ENCODE results near the genes VGLL4 and RAF1.

DNA sequence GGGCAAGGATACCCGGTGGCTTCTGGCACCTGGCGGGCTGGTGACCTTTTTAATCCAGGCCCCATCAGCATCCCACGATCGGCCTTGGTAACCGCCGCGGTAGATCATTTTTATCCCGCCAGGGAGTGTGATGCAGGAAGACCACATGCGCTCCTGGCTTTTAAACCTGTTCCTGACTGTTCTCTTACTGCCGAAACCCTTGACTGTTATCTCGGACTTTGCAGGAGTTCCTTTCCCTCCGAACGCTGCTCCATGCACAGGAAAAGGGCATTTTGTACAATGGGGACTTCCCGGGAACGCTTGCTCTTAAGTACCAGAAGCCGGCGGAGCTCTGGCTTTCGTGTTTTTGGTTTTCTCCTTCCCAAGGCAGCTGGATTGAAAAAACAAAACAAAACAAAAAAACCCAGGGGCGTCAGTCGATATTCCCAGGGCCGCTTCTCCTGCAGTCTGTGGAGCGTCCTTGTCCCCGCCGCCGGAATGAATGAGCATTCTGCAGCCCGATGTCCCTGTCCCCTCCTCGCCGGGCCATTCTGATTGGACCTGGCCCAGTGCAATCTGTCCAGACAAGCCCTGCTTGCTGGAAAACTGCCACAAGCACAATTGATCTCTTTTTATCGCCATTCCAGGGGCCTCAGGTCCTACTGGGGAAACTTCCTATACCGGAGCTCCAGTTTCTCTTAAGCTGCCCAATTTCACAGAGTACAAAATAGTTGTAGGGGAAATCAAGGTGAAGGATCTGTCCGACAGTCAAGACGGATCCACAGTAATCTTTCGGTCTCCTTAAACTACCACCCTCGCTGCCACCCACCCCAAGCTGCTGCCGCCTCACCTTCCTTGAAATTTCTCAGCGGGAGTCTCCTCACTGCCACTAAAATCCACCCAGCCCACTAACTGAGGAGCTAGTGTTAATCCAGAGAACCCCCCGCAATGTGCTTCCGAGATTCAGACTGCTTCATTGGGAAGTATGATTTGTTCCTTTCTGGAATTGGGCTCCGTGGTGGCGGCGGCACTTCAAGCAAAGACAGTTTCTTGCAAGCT, 44.9 kb downstream of the SLC6A1 start:
- PRO-cap = no peak

GRCh38 chr3:11454006-11454688, 181.9 kb downstream of the ATG7 start:
- PRO-cap = no peak

GRCh38 chr3:11549467-11550161, 94.1 kb downstream of the VGLL4 start:
- PRO-cap = no peak

DNA sequence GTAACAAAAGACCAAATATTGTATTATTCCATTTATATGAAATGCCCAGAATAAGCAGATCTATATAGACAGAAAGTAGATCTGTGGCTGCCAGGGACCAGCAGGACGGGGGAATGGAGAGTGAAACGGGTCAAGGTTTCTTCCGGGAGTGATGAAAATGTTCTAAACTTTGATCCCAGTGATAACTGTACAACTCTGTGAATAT, 18.0 kb downstream of the VGLL4 start:
- PRO-cap = no peak

GRCh38 chr3:11643218-11644351, at the start of gene VGLL4:
TSS of gene VGLL4 (minus strand) at chr3:11643915.
- PRO-cap = bidirectional peak, plus-strand start at chr3:11643374, minus-strand start at chr3:11643053; unidirectional peak, minus-strand start at chr3:11643645; bidirectional peak, plus-strand start at chr3:11644052, minus-strand start at chr3:11643915

GRCh38 chr3:12239431-12239630, 49.5 kb upstream of the PPARG start:
- PRO-cap = no peak

DNA sequence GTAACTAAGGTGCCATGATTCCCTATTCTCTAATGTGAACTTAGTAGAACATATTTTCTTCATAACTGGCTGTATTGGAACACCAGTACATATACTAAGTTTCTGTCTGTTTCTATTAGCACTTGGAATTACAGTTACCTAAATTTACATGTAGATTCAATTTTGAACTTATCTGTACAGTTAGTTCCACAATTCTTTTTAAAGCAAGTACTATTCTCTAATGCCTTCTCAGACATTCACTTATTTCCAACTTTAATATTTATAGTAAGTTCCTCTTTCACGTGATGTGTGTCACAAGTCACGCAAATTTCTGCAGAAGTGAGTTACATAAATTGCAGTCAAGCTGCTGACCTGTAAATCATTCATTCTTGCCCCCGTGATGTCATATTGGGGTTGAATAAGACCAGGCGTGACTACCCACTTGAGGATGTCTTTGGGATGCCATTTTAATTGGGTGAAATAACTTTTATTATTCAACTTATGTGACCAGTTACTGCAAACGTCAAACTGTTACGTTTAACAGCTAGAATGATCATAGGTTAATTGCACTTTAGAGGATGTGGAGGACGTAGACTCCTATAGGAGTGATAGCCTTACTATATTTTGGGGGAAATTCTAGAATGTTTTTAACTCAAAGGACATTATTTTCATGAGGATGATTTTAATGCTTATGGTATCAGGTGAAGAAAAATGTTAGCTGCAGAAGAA, 15.1 kb downstream of the PPARG start:
- PRO-cap = no peak

DNA sequence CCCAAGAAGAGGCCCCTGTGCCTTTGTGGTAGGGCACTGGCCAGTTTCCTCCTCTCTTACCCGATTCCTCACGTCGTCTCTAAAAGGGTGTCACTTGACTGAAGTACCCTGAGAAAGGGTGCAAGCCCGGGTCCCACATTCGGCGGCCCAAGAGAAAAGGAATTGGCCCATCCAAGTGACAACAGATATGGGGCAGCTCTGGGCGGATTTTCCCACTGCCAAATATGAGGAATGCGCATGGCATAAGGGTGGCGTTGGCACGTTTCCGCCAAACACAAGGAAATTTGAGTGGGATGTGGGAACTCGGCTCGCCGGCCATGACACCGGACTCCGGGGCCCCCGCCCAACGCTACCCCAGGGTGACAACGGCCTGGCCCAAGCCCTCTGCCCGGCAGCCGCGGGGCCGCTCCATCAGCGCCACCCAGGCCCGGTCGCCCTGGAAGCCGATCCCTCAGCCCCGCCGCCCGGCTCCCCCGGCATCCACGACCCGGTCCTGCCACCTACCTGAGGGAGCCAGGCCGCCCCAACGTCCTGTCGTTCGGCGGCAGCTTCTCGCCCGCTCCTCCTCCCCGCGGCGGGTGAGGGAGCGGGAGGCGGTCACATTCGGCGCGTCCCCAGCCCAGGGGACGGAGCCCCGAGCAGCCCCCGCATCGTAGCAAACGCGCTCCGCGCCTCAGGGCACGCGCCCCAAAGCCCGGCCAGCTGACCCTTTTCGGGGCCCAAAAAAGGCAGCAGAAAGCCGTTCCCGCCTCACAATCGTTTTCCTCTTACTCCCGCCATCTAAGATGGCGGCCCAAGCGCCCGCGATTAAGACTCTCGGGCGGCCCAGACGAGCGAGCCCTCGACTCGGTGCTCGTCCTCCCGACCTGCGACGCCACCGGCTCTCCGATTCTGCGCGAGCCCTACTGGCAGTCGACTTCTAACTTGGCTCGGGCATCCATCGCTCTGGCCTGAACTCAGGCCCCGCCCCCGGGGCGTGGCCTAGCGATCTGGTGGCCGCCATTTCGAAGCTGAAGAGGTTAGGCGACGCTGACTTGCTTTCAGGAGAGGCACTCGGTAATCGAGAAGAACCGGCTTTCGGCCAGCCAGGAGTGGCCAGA, at the start of gene RAF1:
Gene RAF1 (minus strand): TSS at position 809 of the 1,100 bp plus-strand sequence.
- PRO-cap = bidirectional peak, plus-strand start at position 566 of the sequence, minus-strand start at position 554 of the sequence; bidirectional peak, plus-strand start at position 1,003 of the sequence, minus-strand start at position 809 of the sequence

DNA sequence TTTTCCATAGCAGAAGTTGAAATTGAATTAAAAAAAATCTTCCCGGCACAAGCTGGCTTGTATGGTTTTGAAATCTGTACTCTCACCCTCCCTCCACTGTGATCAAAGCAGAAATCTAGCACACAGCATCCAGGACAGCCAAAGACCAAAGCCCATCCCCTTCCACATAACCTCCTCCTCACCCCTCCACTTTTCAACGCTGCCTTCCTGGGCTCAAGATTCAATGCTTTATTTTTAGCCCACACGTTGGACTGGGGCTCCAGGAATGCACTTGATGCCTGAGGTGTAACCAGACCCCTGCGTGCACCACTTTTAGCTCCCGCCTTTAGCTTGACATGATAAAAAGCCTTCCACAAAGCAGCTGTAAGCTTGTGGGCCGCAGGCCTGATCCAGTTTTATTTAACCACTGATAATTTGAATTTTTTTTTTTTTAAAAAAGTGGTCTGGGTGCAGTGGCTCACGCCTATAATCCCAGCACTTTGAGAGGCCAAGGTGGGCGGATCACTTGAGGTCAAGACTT, 29.8 kb downstream of the TMEM40 start:
- PRO-cap = no peak

DNA sequence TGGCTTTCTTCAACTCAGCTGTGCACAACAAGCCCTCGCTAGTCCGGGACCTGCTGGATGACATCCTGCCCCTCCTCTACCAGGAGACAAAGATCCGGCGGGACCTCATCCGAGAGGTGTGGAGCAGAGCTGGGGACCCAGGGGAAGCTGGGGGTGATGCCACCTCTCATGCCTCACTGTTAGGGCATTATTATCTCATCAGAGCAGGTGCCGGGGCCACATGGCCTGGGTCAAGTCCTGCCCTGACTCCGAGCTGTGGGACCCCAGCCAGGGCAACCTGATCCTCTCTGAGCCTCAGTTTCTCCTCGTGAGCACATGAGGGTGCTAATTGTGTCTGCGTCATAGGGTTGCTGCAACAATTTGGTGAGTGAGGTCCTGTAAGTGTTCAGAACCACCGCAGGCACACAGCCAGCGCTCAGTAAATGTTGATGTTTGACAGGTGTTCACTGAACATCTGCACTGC, 15.8 kb downstream of the RPL32 start:
- PRO-cap = no peak

GRCh38 chr3:12967538-12967792, 105.8 kb downstream of the IQSEC1 start:
- PRO-cap = bidirectional peak, plus-strand start at chr3:12967989, minus-strand start at chr3:12967730

DNA sequence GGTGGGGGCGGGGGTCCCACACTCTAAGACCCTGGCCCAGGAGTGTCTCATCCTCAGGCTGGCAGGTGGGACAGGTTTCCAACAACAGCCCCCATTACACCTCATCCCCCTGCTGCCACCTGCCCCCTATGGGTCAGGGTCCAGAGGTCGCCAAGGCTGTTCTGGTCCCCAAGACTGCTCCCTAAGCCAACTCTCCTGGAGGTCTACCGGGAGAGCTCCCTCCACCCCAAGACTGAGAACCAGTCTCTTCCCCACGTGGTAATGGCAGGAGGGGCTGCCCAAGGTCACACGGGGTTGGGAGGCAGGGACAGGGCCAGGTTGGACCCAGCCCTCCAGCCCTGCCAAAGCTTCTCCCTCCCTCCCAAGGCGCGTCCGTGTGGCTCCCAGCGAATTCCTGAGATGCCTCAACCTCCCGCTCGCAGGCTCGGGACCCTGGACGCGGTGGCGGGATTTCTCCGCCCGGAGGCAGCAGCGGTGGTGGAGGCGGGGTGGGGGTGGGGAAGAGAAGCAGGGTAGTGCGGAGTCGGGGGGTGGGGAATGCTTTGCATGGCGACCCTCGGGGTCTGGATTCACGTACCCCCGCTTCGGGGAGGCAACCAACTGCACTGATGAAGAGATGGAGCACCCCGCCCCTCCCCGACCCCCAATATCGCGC, 80.1 kb downstream of the IQSEC1 start:
- PRO-cap = no peak

GRCh38 chr3:13092292-13093048, 19.2 kb upstream of the IQSEC1 start:
- PRO-cap = no peak

- PRO-cap = no peak
Observed at GRCh38 chr3:13144066-13144816, 71.0 kb upstream of the IQSEC1 start.

DNA sequence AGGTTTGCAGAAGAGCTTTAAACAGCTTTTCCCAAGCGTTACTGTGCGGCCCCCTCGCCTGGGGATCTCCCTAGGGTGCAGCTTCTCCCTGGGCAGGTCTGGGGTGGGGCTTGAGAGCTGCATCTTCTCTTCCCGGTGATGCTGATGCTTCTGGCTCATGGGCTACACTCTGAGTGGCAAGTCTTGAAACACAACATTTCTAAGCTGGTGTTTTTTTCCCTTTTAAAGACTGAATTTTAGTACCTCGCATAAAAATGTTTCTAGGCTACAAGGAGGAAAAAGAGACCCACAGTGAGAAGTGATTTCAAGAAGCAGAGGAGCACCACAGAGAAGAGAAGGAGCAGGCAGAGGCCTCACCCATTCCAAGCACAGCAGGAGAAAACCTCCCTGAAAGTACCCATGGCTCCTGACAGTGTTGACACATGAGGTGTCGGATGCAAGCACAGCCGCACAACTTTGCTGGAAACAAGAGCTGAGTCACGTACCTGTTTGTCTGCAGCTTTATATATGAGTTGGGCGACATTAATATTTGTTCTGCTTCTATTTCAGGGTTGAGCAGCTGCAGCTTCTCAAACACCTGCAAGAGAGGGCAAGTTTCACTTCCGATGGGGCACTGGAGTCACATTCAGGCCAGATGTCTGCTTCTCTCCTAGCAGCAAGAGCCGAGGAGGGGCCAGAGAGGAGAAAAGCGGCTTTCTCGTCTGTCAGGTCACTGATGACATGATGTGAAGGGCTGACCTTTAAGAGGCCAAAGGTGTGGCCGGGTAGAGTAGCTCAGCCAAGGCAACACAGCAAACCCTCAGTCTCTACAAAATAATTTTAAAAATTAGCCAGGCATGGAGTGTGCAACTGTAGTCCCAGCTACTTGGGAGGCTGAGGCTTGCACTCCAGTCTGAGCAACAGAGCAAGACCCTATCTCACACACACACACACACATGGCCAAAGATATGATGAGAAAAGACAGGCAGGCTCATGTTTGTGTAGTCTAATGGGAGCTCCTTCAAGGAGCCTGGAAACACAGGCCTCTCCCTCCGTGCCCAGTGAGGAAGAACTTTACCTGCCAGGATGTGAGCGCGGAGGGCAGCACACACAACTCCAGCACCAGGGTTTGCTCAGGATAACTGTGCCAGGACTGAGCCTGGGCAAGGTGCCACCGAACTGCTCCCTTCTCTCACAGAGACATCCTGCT, 87.9 kb downstream of the NUP210 start:
- PRO-cap = no peak

- PRO-cap = bidirectional peak, plus-strand start at chr3:13346849, minus-strand start at chr3:13346796
Observed at GRCh38 chr3:13346434-13346962, 73.6 kb downstream of the NUP210 start.

DNA sequence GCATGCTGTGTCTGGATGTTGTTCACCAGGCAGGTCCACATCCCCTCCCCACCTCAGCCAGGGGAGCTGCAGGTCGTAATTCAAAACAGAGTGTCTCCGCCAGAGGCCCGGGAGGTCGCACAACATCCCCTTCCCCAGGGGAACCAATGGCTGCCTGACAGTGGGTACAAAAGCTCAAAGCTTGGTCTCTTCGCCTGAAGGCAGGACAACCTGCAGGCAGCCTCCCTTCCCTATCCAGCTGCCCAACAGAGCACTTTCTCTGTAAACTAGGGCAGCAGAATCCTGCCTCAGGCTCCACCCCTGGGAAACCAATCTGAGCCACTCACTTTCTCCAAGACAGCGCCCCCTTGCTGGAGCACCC, 3.9 kb downstream of the NUP210 start:
- PRO-cap = no peak

- PRO-cap = no peak
Observed at GRCh38 chr3:13420816-13421944, 1.1 kb upstream of the NUP210 start.

DNA sequence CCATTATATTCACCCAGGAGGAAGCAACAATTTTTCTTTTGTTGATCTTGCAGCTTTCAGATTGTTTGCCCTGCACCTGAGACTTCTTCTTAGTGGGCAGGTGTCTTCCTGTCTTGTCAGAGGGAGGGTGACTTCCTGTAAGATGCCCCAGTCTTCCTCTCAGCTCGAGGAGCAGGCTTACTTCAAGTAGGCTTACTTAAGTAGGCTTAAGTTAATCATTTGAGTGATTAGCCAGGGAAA, 8.1 kb upstream of the NUP210 start:
- PRO-cap = no peak

DNA sequence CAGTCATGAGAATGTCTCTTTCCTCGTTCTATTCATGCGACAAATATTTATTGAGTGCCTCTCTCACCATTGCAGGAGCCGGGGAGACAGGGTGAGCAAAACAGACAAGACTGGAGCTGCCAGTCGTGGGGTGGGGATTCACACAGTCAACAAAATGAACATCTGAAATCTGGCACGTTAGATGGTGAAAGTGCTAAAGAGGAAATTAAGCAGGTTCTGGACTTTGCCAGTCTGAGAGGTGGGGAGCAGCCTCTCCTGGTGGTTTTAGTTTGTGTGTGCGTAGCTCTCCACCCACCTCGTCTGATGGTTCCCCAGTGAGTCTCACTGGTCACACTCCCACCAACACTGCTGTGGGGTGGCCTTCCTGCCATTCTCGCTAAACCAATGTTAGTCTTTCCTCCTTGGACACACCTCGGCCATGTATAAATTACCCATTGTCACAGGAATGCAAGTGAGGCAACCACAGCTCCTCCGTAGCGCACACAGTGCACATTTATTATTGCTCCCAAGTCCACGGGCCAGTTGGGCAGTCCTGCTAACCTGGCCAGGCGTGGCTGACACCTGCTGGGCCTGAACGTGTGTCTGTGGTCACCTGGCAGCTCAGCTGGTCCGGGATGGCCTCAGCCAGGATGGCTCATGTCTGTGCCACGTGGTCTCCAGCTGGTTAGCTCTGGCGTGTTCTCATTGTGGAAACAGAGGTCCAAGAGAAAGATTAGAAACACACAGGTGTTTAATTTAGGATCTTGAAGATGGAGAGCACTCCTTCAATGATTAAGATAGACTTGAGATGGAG, 31.6 kb downstream of the FBLN2 start:
- PRO-cap = no peak

Measured in REH cell (cell line).